ENCODE measurements around a stretch of chr1.

DNA sequence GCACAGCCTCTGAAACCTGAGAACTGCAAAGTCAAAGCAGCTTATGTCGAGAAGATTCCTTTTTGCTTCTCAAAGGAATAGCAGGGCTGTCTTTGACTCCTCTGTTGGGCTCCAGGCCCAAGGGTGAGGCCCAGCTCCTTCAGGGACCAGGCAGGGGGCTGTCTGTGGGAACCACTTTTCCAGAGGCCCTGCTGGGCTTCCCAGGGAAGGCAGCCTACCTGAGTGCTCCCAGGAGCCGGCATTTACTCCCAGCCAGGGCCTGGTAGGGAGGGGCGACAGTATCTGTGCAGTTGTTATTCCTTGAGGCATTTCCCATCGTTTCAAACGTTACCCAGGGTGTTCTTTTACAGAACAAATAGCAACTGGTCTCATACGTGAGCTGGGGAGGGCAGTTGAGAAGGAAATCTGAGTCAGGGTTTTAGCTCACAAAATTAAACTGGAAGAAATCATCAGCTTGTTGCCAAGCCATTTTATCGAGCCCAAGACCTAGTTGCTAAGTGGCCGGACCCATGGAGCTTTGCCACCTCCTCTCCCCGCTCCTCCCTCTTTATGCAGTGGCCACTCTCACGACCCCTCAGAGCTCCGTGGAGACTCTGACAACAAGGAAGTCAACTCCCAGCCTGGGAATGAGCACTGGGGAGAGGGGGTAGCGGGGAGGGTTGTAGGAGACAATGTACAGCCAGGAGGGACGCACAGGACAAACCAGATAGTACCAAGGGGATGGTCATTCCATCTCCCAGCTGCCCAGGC is 251.1 kb downstream of the SIPA1L2 start:
- RRBS: no CpG with 5 or more reads among the region's 13 CpGs

DNA sequence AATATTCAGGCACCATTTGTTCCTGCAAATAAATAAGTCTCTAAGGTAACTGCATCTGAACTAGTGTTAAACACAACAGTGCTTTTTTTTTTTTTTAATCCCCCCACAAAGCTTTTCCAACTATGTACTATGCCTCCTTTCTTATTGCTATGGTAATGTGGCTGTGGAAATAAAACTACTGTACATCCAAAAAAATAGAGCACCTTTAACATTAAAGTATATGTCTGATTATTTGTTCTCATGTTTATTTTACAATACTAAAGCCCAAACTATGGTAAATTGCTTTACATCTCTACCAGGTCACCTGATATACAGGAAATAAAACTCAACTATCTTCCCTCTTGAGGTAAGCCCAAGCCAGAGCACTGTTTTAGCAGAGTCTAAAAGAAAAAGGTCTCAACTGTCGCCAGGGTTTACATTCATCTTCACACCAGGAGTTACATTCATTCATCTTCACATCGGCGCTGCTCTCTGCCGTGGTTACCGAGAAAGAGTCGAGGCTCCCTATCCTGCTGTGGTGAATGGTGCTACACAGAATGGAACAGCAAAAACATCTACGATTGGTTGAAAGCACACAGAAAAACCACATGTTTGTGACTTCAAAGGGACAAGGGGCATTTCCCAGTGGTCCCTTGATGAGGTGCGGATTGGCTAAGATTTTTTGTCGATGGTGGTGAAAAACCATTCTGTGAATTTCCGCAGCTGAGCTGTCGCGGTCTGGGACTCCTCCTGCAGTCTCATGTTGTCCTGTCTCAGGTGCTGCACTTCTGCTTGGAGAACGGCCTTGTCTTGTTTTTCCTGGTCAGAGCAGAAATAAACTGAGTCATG is 231.2 kb downstream of the SIPA1L2 start:
- RRBS: no CpG with 5 or more reads among the region's 13 CpGs

DNA sequence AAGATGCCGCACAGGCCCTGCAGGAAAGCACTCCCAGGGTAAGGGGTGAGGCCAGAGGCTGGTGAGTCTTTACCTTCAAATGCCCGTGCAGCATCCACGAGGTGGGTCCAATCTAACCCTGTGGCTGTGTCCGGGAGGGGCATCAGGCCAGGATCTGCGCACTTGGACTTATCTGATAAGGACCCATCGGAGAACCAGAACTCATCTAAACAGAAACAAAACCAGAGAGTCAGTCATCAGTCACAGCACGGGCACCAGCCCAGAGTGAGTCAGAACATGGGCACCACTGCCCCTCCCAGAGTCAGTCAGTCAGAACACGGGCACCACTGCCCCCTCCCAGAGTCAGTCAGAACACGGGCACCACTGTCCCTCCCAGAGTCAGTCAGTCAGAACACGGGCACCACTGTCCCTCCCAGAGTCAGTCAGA is 214.5 kb downstream of the SIPA1L2 start:
- RRBS: no CpG with 5 or more reads among the region's 10 CpGs

GRCh38 chr1:232431939-232432736 is 197.8 kb downstream of the SIPA1L2 start:
- RRBS: 47% methylated on average over 3 of the region's 15 CpGs

- RRBS: no CpG with 5 or more reads among the region's 6 CpGs
Observed at GRCh38 chr1:232610668-232611248, 19.2 kb downstream of the SIPA1L2 start.

GRCh38 chr1:232690645-232690988 is 60.7 kb upstream of the SIPA1L2 start:
- RRBS: no CpG with 5 or more reads among the region's 1 CpG

DNA sequence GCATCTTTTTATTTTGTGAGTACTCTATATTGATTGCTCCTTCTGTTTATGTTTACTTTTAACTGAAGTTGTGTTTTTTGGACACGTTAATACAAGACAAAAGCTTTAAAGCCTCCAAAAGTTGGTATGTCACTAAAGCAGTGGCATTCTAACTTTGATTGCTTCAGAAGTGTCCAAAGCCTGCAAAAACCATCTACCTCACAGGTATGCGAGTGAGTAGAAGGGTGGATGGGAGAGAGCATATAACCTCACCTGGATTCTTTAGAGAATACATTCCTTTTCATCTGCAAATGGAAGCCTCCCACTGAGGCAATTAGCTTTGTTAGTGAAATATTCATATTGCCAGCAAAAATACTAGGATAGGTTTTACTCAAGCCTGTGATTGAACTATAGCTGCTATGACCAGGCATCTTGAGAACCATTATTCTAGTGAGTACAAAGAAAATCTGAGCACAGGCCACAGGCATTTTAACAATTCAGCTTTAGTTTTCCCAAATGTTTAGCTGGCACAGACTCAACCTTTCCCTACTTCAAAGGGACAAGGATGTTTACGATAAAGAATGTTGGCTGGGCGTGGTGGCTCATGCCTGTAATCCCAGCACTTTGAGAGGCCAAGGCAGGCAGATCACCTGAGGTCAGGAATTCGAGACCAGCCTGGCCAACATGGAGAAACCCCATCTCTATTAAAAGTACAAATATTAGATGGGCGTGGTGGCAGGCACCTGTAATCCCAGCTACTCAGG is 39.7 kb downstream of the MAP3K21 start:
- RRBS: no CpG with 5 or more reads among the region's 6 CpGs

GRCh38 chr1:233395874-233396188 is 68.3 kb downstream of the MAP3K21 start:
- RRBS: no CpG with 5 or more reads among the region's 11 CpGs

DNA sequence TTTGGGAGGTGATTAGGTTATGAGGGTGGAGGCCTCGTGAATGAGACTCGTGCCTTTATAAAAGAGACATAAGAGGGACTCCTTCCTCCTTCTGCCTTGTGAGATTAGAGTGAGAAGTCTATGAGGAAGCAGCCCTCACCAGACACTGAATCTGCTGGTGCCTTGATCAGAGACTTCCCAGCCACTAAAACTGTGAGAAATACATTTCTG is 41.6 kb downstream of the KCNK1 start:
- RRBS: no CpG with 5 or more reads among the region's 2 CpGs

DNA sequence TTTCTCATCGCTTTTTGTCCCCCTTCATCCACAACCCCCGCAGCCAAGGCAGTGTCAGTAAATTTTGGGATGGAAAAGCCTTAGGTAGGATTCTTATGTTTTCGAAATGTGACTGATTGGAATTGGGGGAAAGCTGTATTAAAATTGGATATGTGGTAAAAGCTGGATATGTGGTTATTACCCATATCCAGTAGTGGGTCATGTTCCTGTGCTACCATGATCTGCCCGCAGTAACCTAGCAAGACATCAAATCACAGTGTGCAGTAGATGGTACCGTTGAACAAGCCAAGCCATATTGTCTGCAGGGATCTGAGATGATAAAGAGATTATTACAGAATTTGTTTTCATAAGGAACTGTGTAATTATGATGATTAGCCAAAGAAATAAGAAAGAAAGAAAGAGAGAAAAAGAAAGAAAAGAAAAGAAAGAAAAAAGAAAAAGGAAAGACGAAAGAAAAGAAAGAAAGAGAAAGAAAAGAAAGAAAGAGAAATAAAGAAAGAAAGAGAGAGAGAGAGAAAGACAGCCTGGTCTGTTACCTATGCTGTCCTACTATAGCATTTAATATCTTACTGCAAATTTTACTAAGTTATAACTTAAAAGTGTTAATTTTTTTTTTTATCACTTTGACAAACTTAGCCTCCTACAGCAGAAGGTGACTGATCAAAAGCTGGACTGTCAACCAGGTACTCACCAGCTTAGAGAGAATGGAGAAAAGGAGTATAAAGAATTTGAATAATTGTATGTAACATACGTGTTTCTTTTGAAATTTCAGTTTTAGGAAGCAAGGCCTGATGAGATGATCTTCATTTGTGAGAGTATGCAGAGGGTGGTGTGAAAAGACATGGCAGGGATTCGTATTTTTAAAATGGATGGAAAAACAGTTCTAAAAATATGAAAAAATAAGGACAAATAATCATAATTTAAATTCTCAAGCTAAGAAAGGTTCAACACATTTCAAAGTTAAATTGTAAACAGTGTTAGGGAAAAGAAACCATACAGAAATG is 43.6 kb downstream of the KCNK1 start:
- RRBS: no CpG with 5 or more reads among the region's 8 CpGs

DNA sequence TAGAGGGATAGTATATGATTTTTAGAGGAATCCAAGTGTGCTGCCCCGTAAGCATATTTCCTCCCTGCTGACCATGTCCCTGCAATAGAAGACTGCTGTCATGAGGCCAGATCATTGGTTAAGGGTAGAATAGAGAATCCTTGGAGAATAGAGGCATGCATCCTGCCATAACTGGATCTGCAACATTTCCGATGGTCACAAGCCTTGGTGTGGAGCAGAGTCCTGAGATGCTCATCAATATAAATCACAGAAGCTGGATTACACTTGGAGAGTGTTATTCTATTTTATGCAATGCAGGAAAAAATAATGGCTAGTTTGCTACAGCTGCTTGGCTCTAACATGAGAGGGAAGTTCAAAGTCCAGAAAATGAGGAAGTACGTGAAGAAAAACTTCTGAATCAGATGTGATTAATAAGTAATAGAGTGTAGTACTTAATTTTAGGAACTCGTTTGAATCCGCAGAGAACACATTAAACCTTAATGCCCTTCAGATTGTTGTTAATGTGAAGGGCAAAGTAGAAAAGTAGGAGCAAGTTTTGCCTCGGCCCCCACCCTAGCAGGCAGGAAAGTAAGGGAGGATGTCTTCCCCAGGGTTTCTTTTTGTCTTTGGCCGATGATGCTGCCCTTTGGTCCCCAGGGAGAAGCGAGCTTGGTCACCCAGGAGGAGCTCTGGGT is 59.4 kb downstream of the KCNK1 start:
- RRBS: no CpG with 5 or more reads among the region's 8 CpGs

GRCh38 chr1:233723485-233723822 is 109.5 kb downstream of the KCNK1 start:
- RRBS: no CpG with 5 or more reads among the region's 5 CpGs

DNA sequence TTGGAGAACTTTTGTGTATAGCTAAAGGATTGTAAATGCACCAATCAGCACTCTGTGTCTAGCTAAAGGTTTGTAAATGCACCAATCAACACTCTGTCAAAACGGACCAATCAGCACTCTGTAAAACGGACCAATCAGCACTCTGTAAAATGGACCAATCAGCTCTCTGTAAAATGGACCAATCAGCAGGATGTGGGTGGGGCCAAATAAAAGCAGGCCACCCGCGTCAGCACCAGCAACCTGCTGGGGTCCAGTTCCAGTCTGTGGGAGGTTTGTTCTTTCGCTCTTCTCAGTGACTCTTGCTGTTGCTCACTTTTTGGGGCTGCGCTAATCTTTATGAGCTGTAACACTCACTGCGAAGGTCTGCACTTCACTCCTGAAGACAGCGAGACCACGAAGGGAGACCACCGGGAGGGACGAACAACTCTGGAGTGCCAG is 110.3 kb downstream of the KCNK1 start:
- RRBS: no CpG with 5 or more reads among the region's 11 CpGs

- RRBS: no CpG with 5 or more reads among the region's 8 CpGs
Observed at GRCh38 chr1:234398856-234399423, 25.7 kb downstream of the COA6 start.

DNA sequence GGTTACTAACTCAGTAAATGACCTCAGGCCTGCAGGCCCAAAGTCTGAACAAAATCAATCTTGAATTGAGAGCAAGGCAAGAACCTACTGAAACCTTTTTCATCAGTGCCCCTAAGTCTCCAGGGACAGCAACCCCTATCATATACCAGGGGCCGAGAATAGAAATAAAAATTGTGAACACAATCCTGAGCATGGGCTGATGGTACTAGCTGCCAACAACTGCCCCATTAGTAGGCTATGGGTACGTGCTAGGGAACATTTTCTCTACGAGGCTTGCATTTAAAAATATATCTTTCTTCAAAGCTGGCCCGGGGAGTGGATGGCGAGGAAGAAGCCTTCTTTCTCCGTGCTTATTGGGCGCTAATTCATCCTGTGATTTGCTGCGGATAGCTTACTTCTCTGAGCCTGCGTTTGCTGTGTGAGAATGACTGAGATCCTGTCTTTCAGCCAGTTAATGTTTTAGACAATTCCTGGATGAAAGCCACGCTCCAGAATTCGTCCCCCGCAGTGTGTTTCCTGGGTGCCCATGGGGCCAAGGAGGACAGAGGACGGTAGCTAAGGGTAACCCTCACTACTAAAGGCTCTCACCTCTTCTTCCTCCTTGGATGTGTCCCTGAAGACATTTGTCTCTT is 57.7 kb upstream of the TARBP1 start:
- RRBS: no CpG with 5 or more reads among the region's 13 CpGs

- RRBS: no CpG with 5 or more reads among the region's 8 CpGs
Observed at GRCh38 chr1:234602444-234603398, 7.3 kb downstream of the IRF2BP2 start.

GRCh38 chr1:234610666-234611625 is 968 bp upstream of the IRF2BP2 start:
- RRBS: under 1% methylated on average over 26 of the region's 90 CpGs

- RRBS: no CpG with 5 or more reads among the region's 4 CpGs
Observed at GRCh38 chr1:234627977-234628382, 18.0 kb upstream of the IRF2BP2 start.

DNA sequence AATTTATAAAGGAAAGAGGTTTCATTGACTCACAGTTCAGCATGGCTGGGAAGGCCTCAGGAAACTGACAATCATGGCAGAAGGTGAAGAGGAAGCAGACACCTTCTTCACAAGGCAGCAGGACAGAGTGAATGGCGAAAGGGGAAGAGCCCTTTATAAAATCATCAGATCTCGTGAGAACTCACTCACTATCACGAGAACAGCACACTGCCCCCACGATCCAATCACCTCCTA is 86.0 kb upstream of the IRF2BP2 start:
- RRBS: no CpG with 5 or more reads among the region's 4 CpGs

DNA sequence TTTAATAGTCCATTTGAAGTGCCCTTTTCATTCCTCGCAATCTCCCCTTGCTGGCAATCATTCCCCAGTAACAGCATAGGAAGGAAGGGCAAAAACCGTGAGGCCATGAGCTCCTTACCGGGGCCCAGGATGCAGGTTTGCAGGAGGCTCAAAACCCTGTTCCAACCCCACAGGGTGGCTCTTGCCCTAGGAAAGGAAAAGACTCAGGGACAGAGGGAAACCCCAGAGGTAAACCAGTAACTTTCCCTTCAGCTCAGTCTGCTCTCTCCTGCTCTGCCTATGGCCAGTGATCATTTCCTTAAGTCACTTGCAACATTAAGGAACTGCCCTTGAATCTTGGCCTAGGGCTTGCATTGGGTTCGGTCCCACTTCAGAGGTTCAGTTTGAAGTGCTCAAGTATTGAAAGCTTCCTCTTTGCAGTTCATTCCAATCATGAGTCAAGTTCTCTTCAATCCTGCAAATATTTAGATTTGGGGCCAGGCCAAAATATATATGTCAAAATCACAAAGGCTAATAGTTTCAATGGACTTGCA is 97.6 kb upstream of the IRF2BP2 start:
- RRBS: no CpG with 5 or more reads among the region's 4 CpGs